Cardiac atrium fibroblast (primary cell): ENCODE measurements around the genes VPREB3 and DDT.

GRCh38 chr22:22693226-22694088 is 49.0 kb downstream of the GGTLC2 start:
- RAMPAGE, long total RNA: no peak

- RAMPAGE, long total RNA: no peak
These were observed 89.9 kb downstream of the GGTLC2 start for GRCh38 chr22:22734279-22734828.

GRCh38 chr22:22810513-22810823 is 77.1 kb upstream of the IGLL5 start:
- RAMPAGE, long total RNA: no peak

- RAMPAGE, long total RNA: no peak
These were observed 67.1 kb upstream of the IGLL5 start for GRCh38 chr22:22820459-22821010.

DNA sequence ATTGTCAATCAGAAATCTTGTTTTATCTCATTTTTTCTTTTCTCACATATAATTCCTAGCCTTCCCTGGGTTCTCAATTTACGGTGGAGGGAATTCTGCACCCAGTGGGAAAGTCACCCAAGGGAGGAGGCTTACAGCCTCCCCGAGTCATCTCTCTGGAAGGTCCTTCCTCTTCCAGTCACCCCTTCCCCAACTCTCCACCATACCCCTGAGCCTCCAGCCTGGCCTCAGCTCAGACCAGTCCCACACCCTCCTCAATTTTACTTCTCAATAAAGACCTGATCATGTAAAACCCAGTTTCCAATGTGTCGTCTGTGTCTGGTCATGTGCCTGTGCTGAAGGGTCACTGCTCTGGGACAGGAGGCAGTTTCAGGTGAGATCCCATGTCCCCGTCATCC is 19.2 kb downstream of the IGLL5 start:
- RAMPAGE, long total RNA: no peak

DNA sequence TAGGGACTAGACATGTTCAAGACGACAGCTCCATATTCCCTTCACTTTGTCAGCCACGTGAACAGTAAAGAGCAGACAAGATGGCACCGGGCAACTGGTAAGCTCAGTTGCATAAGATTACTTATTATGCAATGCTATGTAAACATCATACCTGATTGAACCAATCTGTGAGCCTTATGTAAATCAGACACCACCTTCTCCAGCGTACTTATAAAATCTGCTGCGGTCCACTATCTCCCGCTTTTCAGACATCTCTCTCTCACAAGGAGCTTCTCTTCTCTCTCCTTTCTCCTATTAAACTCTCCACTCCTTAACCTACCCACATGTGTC is 87.6 kb downstream of the IGLL5 start:
- RAMPAGE, long total RNA: no peak

- RAMPAGE, long total RNA: no peak
These were observed 451 bp downstream of the GNAZ start for GRCh38 chr22:23070687-23071252.

- RAMPAGE, long total RNA: no peak
These were observed 2.2 kb downstream of the BCR start for GRCh38 chr22:23182423-23183094.

GRCh38 chr22:23527279-23527759 is 52.8 kb downstream of the IGLL1 start:
- RAMPAGE, long total RNA: no peak

GRCh38 chr22:23533719-23534247 is 46.3 kb downstream of the IGLL1 start:
- RAMPAGE, long total RNA: no peak

DNA sequence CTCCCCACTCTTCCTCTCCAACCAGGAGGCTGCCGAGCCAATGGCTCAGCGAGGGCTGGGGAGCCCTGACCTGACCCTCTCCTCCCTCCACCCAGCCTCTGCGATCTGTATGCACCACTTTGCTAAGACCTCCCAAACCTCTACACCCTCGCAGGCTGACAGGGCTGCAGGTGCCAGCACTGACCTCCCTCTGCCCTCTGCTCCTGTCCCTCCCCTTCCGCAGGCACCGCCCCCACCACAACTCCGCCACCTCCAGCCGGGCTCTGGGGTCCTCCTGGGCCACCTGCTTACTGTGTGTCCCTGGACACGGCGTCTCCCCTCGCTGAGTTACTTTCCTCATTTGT is 14.5 kb downstream of the IGLL1 start:
- RAMPAGE, long total RNA: no peak

- RAMPAGE, long total RNA: no peak
These were observed 4.3 kb upstream of the RGL4 start for GRCh38 chr22:23686409-23686981.

DNA sequence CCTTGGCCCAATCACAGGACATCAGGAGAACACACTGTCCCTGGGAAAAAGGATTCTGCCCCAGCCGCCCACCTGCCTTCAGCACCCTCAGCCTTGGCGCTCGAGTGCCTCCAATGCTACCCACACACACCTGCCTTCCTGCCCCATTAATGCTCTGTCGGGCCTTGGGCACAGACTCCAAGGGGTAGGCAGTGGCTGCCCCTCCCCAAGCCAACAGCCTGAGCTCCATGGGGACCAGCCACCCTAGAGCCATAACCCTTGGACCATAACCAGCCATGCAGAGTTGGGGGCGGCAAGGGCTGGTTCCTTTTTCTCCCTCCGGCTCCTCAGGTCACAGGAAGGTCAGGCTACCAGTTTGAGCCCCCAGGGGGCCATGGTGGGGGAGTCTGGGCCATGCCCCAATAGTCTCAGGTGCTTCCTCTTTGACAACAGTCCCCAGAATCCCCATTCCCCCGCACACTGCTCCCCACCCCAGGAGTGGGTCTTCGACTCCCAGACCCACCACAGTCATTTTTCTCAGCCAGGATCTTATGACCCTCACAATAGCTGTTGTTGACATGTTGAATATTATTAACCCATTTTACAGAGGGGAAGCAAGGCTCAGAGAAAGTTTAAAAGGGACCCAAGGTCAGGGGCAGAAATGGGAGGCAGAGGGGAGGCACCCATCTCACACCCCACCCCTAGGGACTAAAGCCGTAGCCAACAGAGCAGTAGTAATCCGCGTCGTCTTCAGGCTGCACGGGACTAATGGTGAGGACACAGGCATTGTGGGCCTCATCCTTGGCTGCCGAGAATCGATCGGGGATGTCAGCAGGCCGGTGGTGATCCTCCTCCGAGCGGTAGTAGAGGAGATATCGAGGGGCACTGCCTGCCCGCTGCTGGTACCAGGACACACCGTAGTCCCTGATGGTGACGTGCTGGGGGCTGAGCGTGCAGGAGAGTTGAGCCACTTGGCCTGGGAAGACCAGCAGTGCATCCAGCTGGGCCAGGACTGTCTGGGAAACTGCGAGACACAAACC is 1.6 kb upstream of the ZNF70 start:
- RAMPAGE, long total RNA: no peak

DNA sequence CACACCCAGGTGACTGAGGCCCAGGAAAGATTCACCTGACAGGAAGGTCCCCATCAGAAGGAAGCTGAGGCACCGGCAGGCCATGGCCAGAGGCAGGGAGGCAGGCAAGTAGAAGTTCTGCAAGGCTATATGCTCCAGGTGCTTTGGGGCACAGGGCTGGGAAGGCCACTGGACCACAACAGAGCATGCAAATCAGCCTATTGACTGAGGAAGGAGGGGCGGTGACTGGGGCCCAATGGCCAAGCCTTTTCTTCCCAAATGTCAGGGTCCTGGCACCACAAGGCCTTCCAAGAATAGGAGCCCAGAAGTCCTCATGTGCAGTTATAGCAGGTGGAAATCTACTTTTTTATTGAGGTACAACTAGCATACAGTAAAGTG is at the start of gene VPREB3:
TSS of gene VPREB3 (minus strand) at position 146 of the 378 bp plus-strand sequence.
- RAMPAGE, long total RNA: no peak

- RAMPAGE, long total RNA: no peak
These were observed 4.7 kb downstream of the DERL3 start for GRCh38 chr22:23833907-23834655.

DNA sequence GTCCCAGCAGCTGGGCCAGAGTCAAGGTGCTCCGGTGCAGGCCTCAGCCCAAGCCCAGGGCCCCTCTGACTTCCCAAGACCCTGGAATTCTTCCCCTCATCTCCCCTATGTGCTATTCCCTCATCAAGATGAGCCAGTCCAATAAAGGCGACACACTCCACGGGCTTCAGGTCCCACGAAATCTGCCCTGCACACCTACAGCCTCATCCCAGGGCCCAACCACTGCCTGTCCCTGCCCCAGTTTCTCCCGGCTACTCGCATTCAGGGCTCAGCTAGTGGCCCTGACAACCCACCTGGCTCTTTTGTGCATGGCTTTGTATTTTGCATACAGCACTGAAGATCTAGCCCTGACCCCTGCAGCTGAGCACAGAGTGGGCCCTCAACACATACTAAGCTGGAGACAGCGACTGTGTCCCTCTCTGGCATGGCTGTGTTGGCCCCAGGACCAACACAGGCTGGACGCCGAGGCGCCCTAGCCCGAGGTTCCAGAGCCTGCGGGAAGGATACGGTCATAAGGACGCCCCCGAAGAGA is 895 bp downstream of the DERL3 start:
- RAMPAGE, long total RNA: no peak

DNA sequence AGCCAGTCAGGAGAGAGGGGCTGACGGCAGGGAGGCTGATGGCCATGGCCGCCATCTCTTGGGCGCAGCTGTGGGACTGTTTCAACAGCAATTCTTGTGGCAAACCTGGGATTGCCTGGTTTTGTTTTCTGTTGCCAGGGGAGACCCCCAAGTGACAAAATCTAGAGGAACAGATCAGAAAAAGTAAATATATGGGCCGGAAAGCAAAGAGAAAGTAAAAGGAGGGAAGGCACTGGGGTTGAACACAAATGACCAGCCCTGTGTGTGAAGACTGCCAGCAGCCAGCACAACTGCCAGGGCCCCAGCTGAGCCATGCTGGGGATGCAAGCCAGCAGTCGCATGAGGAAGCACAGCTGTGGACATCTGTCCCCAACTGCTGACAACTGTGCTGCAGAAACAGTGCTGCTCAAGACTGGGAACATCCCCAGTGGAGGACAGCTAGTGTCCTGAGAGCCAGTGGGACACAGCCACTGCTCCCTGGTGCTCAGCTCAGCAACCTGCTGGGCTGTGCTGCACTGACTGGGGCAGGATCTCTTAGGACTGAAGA is 10.6 kb downstream of the MIF start:
- RAMPAGE, long total RNA: no peak

GRCh38 chr22:23974198-23974738 is at the start of gene DDT:
DDT (minus strand) TSS chr22:23974441.
- RAMPAGE, long total RNA: start-site peak on the minus strand at chr22:23974374-23974442, 584 and 40 reads in 2 replicates

GRCh38 chr22:23979637-23980320 is 5.5 kb upstream of the DDT start:
- RAMPAGE, long total RNA: no peak

DNA sequence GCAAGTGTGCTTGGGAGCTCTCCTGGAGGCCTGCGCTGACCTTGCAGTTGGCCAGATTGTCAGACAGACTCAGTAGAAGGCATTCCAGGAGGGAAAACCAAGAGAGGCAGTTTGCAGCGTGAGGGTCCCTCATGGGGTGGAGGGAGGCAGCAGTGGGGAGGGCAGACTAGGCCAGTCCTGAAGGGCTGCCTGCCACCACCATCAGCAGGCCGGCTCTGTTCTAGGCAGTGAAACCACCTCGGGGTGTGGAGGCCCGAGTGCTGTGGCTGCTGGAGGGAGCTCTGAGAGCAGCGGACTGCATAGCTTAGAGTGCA is 31.0 kb upstream of the SUSD2 start:
- RAMPAGE, long total RNA: no peak